Daoy (cell line): ENCODE measurements around the genes AKR1C4 and CALML5.

DNA sequence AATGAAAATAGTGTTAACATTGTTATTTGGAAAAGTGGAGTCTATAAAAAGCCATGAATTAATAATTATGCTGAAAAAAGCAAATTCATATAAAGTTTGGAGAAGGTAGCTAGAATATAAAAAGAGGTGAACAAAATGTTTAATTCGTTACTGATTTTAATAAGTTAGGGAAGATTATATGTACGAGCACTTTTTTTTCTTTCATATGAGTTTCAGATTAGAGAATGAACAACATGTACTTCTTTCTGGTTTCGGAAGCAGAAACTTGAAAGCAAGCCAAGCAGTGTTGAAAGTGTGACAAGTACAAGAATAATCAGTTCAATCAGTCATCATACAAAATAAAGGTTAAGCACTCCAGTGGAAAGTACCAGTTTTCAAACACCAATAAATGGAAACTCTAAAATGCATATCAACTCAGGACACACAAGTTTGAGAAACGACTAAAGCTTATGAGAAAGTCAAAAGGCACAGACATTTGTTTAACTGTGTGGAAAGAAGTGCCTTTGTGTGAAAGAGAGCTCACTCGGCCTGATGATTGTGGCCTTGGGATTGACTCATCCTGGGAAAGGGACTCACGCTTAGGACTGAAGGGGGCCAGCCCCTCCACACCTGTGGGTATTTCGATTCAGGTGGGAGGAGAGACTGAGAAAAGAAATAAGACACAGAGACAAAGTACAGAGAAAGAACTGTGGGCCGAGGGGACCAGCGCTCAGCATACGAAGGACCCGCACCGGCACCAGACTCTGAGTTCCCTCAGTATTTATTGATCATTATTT is 60.7 kb upstream of the AKR1C1 start:
- RAMPAGE, long total RNA = no peak

DNA sequence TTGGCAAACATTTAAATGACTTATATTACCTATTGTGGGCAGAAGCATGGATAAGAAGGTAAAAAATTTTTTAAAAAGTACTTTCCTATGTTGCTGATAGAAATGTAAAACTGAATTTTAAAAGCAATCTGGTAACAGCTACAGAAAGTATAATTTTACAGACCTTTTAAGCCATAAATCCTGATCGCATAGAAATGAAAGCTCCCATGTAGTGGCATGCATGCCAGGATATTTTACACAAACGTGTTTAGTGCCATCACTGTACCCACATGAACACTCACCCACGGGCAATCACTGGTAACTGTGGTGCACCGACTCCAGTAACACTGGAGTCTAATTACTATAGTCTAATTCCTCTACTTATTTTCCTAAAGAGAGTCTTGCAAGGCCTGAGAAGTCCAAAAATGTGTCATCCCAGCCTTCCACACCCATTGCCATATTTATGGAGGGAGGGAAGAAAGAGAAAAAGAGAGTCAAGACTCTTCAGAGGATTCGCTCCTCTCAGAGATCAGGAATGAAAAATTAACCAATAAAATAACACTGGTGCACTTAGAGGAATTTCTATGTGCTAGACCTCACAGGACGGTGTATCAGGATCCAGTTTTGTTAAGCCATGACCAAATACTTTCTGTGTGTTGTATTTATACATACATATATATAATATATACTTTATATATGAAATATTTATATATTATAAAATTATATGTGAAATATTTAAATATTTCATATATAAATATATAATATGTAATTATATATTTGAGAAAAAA is 48.9 kb upstream of the AKR1C1 start:
- RAMPAGE, long total RNA = no peak

- RAMPAGE, long total RNA = no peak
Measured at GRCh38 chr10:4957297-4957496, 6.0 kb upstream of the AKR1C1 start.

DNA sequence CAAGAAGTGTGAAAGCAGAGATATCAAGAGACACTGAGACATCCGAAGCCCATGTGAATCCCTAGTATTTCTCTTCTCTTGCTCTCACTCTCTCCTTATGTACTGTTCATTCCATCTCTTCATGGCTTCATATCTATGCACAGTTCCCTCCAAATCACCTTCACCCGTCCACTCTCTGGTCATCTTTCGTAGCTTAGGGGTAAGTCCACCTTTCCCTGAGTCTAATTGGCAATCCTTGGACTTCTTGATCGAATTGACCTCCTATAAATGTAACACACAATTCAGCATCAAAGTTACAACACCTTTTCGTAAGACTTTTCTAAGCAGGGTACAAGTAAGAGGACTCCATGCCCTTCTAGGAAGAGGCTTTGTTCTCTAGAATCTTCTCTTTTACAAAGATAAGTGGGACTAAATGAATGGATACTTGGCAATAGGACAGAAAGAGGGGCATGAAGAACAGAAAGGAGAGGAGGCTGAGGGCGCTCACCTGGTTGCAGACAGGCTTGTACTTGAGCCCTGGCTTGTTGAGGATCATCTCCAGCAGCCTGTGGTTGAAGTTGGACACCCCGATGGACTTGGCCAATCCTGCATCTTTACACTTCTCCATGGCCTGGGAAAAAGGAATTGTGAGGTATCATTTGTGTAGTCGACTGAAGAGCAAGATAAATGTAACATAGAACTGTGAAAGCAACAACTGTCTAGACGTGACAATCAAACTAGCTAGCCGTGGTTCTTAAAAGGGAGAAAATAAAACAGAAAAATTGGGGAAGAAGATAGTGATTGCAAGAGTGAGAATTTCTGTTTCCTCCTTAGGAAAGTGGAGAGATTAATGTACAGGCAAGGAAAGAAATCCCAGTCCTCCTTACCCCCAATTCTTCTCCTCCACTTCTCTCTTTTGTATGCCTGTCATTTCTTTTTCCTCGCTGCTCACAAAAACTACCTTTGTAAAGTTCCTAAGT is 5.2 kb downstream of the AKR1C2 start:
- RAMPAGE, long total RNA = no peak

DNA sequence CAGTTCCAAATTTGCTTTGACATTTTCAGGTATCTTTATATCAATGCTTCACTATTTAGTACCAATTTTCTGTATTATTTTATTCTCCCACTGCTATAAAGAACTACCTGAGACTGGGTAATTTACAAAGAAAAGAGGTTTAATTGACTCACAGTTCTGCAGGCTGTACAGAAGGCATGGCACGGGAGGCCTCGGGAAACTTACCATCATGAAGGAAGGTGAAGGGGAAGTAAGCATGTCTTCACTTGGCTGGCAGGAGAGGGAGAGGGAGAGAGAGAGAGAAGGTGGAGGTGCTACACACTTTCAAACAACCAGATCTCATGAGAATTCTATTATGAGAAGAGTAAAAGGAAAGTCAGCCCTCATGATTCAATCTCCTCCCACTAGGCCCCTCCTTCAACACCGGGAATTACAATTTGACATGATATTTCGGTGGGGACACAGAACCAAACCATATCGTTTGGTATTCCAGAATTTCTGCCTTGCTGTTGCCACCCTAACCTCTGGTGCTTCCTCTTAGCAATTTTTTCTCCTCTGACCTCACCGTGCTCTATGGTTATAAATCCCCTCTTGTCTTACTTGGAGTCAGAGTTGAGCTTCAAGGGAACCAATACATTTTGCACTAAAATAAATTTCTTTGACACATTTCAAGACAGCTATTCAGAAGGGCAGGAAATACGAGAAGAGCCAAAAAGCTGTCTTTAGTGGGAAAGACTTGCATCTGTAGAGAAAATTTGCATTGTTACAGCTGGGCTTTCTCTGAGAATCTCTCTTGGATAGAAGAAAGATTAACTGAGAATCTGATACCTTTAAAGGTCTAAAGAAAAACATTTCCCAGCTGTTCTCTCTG is 14.3 kb upstream of the AKR1C2 start:
- RAMPAGE, long total RNA = no peak

GRCh38 chr10:5071097-5072321 is 22.7 kb upstream of the AKR1C3 start:
- RAMPAGE, long total RNA = no peak

DNA sequence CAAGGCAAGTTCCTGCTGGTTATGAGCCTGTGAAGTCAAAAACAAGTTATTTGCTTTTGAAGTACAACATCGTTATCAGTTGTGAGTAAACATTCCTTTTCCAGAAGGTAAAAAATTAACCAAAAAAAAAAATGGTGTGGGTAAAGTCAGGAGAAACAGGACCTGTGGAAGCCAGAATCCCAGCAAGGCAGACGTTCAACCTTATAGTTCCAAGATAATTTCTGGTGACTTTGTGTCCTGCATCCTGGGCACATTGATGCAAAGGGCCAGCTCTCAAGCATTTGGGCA is 37.6 kb downstream of the AKR1C8 start:
- RAMPAGE, long total RNA = no peak

GRCh38 chr10:5196482-5197223 is at the start of gene AKR1C4:
TSS of gene AKR1C4 (plus strand) at chr10:5196837.
- RAMPAGE, long total RNA = no peak

DNA sequence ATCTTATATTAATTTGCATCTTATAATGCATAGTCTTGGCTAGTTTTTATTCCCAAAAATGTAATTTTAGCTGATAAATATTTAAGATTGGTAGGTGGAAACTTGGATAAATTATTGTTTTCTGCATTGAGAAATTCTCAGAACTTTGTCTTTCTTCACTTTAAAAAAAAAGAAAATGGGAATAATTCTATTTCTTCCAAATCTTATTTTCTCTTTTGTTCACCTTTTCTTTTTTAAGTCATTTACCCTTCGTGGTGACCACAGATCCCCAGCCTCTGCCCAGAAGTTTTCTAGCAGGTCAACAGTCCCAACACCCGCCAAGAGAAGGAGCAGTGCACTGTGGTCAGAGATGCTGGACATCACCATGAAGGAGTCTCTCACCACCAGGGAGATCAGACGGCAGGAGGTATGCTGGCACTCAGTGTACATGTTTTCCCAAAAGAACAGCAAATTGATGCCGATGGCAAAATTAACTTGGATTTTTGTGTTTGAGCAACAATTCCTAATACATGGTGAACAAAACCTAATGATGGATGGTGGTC is 39.8 kb downstream of the NET1 start:
- RAMPAGE, long total RNA = no peak

DNA sequence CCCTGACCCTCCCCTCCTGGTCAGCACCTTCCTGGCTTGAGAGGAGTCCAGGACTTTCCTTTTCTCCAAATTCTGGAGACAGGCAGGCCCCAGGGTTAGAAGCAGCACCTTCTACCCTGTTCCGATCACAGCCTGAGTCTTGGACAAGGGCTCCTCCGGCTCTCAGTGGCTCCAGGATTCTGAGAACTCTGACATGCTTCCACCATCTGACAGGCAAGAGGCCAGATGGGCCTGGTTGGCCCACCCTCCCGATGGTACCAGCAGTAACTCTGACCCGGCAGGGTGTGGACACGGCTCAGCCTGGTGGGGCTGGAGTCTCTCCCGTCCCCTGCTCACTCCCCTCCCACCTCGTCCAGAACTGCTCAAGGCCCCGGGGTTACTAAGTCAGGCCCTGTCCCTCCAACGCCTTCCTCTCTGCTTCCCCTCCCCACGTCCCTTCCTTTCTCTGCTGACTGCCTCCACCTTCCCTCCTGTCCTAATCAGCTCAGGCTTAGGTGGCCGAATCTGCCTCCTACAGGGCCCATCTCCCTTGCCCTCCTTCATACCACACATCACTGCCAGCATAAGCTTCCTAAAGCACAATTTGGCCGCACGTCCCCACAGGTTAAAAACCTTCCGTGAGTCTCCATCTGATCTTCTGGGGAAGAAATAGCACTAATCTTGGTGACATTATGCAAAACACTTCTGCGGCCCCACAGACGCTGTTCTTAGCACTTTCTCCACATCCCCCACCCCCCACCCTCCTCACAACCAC is 12.5 kb downstream of the CALML5 start:
- RAMPAGE, long total RNA = no peak

DNA sequence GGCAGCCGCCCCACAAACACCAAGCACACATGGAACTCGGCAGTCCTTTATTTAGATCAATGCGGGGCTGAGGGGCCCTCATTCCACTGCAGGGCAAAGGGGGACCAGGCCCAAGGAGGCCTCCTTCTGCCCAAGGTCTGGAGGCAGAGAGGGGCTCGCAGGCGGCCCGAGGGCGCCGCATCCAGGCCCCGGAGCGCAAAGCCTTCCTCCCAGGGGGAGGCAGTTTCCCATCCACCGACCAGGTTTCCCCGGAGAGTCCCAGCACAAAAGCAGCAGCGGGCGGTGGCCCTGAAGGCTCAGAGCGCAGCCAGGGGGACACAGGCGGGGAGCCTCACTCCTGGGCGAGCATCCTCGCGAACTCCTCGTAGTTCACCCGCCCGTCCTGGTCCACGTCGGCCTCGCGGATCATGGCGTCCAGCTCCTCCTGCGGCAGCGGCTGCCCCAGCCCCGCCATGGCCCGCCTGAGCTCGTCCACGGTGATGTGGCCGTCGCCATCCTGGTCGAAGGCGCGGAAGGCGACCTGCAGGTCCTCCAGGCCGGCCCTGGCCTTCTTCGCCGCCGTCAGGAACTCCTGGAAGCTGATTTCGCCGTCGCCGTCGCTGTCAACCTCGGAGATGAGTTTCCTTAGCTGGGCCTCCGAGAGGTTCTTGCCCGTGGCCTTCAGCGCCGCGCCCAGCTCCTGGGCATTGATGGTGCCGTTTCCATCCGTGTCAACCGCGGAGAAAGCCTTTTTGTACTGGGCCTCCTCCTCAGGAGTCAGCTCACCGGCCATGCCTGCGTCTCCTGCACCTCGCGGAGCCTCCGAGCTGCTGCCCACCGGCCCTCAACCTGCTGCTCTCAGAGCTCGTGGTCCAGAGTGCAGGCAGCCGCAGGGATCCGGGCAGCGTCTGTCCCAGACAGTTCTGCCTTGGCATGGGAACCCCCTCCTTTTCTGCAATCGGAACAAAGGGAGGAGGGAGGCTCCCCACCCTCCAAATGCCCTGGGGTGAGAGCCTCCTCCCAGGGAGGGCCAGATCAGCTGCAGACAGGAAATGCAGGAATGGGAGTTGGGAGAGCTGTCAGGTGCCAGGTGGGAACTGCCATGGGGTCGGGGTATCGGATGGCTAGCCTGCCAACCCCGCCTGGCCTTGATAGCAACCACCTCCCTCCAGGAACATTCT is at the start of gene CALML5:
Gene CALML5, minus strand, starts transcription at position 904 of the 1,160 bp plus-strand sequence.
- RAMPAGE, long total RNA = no peak

DNA sequence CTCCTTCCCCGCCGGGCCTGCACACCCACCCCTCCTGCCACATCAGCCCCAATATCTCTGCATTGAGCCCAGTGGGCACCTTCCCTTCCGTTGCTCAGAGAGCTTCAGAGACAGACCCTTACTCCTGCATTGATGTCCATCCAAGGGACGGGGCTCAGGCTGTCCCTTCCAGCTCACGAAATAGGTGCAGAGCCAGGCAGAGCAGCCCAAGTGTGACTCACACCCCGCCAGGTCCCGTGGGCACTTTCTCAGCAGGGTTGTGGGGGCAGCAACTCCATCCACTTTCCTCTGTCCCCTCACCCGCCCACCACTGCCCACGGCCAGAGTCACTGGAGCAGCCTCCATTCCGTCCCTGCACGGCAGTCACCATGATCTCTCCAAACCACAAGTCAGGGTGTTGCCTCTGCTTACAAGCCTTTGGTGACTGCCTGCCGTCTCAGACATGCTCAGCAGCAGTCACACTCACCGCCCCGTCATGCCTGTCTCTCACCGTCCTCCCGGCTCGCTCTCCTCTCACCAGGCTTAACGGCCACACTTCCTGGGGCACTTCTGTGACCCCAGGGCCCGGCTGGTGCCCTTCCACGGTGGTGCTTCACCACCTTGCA is 39.2 kb downstream of the CALML3 start:
- RAMPAGE, long total RNA = no peak

DNA sequence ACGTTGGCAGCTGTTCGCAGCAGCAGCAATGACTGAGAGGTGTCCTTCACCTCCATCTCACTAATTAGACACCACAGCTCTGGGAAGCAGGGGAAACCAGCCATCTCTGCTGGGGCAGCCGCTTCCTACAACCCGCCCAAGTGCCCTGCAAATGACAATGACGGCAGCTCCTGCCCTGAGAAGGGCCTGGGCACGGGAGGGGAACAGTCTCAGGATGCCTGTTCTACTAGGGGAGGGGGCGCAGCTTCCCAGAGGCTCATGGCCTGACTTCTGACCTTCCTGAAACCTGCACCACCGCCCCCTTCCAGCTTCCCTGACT is 62.3 kb downstream of the CALML3 start:
- RAMPAGE, long total RNA = no peak

- RAMPAGE, long total RNA = no peak
Measured at GRCh38 chr10:5628011-5628870, 38.2 kb downstream of the ASB13 start.

GRCh38 chr10:5663608-5664578 is 2.5 kb downstream of the ASB13 start:
- RAMPAGE, long total RNA = no peak

GRCh38 chr10:5713815-5714714 is 29.4 kb downstream of the TASOR2 start:
- RAMPAGE, long total RNA = no peak

GRCh38 chr10:5756914-5757789 is 56.1 kb downstream of the GDI2 start:
- RAMPAGE, long total RNA = no peak

DNA sequence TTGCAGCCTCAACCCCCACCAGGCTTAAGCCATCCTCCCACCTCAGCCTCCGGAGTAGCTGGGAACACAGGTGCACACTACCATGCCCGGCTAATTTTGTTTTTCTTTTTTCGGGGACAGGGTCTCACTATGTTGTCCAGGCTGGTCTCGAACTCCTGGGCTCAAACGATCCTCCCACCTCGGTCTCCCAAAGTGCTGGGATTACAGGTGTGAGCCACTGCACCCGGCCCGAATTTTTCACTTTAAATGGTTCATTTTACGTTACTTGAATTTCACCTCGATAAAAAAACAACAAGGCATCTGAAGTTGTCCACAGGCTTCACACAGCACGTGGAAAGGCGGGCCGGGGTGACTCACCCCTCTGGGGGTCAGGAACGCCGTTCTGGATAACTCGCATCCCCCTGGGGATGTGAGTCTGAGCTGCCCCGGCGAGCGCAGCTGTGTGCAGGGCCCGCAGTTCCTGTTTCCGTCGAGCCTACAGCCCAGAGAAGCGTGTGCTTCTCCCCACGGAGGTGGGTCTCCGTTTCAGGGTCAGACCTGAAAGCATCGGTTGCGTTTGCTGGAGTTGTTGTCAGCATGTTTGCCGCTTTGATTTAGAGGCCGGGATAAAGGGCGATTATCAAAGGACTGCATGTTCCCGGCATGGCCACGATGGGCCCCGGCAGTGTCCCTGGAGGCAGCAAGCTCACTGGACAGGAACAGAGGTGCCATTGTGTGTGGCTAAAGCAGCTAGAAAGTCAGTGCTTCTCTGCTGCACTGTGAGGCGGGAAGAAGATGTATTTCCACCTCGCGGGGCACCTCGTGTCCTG is 27.0 kb upstream of the GDI2 start:
- RAMPAGE, long total RNA = no peak

GRCh38 chr10:5927329-5927562 is 37.2 kb downstream of the FBH1 start:
- RAMPAGE, long total RNA = no peak

- RAMPAGE, long total RNA = no peak
Measured at GRCh38 chr10:5930224-5930690, 40.2 kb downstream of the FBH1 start.